ENCODE results near the gene CENPS.

GRCh38 chr1:9755074-9755387, 68.7 kb downstream of the CLSTN1 start:
- PRO-cap: no peak

DNA sequence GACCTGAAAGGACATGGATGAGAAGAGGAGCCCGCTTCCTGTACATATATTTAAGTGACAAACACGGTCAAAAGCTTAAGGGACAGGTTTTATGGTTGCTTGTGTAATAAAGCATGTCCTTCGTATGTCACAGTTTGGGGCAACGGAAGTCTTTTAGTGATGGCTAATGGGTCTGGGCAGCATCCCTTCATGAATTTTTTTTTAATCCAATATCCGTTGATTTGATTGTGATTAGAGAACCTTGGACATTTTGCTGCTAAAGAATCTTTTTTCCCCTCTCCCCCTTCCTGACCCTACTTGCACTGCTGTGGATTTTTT, 30.3 kb upstream of the KIF1B start:
- PRO-cap: no peak

- PRO-cap: no peak
Measured at GRCh38 chr1:10280500-10280805, 70.1 kb downstream of the KIF1B start.

- PRO-cap: bidirectional peak, plus-strand start at chr1:10430755, minus-strand start at chr1:10430675
Measured at GRCh38 chr1:10430128-10431362, at the start of gene CENPS. Gene CENPS (plus strand): TSS chr1:10430433.

GRCh38 chr1:10540487-10540913, 65.8 kb downstream of the PEX14 start:
- PRO-cap: no peak

DNA sequence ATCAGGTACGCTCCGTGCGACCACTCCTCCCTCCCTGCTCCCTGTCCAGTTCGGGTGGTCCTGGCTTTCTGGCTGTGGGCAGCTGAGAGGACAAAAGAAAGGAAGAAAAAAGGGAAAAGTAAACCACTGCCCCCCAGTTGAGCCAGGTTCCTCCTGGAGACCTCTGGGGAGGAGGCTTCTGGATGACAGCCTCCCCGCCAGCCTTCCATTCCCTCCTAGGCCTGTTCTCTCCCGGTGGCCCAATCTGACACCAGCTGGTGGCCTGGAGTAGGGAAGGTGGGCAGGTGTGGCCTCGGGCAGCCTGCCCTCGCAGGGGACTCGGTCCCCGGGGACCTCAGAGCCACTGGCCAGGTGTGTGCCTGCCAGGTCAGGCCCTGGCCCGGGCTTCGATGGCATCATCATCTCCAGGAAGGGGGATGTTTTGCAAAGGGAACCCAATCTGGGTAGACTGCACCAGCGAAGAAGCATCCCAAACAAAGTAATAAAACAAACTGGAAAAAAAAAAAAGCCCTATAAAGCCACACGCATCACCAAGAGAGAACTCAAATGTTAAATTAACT, 159.0 kb downstream of the CASZ1 start:
- PRO-cap: no peak

- PRO-cap: no peak
Measured at GRCh38 chr1:10638660-10639778, 157.4 kb downstream of the CASZ1 start.

DNA sequence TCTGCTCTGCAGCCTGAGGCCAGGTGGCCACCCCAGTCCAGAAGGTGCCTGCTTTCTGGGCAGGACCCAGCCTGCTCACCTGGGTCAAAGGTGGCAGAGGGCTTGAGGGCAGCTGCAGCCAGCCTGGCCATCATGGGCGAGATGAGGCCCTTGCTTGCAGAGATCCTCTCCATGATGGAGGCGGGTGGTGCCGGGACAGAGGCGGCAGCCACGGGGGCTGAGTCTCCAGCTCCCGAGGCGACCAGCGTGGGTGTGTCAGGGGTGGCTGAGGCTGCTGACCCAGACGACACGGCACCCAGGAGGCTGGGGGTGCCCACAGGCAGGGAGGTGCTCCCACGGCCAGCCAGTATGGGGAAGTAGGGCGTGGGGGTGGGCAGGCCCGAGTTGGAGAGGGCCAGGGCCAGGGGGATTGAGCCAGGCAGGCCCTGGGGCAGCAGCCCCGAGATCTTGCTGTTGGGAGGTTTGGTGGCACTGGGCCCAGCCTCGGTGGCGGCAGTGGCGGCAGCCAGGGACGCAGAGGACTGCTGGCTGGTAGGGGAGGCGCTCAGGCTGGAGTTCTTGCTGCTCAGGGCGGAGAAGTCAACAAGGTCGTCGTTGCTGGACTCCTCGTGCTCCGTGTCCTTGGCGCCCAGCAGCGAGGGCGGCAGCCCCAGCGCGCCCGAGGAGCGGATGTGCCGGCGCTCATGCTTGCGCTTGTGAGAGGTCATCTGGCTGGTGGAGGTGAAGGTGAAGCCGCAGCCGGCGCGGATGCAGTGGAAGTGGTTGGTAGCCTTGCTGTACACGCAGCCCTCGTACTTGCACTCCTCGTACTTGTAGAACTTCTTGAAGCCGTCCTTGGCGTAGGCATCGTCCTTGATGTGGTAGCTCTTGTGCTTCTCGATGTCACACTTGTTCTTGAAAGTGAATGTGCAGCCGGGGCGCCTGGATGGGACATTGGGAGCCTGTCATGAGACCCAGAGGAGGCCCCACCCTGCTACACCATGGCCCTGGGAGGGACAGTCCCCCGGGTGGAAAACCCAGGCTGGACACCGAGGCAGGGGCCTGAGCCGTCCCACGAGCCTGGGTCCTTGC, 142.8 kb downstream of the CASZ1 start:
- PRO-cap: no peak

GRCh38 chr1:10668010-10668770, 128.3 kb downstream of the CASZ1 start:
- PRO-cap: no peak

- PRO-cap: no peak
Measured at GRCh38 chr1:10677021-10677933, 119.2 kb downstream of the CASZ1 start.

DNA sequence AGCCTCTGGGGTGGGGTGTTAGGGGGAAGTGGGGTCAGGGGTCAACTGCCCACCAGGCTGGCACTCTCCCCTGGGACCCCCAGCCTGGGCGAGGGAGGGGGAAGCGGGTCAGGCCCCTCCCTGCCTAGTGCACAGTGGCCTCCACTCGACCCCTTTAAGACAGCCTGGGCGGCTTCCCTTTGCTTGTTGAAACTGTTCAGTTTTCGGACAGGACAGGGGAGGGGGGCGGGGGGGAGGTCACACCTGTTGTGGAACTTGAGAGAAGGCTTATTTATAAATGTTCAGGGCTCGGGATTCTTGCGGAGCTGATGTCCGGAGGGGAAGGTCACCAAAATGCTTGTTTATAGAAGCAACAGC, 59.6 kb upstream of the CASZ1 start:
- PRO-cap: no peak

GRCh38 chr1:10980685-10981351, 1.1 kb downstream of the C1orf127 start:
- PRO-cap: no peak

- PRO-cap: no peak
Measured at GRCh38 chr1:11022839-11024079, 10.8 kb downstream of the TARDBP start.

DNA sequence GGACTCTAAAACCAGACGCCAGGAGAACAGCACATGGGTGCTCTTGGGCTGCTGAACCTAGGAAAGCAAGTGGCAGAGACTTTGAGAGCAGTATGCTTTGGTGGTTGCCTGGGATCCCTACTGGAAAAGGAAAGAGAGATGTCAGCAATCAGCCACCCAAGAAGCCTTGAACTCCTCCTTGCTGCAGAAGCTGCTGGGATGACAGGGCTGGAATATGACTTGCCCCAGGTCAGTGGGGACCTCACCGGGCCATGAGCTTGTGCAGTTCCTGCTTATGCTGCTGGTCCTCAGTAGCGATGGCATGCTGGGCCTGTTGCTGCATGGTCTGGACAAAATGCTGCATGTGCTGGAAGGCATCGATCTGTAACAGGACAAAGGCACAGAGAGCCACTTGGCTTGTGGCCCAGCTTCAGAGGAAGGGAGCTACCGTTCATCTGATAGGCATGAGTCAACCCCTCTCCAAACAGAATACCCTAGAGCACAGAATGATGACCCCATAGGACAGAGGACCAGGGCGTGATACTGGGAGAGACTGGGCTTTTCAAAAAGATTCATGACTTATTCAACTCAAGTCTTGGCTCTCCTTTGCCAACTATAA, 34.5 kb upstream of the EXOSC10 start:
- PRO-cap: no peak

DNA sequence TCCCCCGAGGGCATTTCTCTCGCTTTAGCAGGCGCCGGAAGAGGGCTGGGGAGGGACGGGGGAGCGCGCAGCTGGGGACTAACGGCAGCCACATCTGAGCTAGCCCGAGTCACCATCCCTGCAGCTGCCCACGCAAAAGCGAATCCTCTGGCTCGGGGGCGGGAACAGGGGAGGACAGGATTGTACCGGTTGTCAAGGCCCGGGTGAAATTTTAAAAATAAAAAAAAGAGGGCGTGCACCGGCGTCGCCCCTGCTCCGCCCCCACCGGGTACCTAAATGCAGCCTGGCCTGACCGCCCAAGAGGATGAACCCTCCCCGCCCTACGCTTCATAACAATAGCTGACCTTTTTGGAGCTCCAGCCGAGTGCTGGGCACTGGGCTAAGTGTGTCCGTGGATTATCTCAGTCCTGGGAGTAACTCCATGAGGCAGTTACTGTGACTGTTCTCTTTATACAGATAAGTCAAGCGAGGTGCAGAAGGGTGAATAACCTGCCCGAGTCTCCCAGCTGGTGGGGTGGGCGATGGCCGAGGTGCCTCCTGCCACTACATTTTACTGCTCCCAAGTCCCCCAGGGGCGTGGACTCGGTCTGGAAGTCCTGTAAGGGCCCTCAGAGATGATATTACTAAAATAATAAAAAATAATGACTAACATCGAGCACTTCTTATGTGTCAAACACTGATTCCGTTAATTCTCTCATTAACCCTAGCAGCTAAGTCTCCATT, 607 bp upstream of the MAD2L2 start:
- PRO-cap: no peak

DNA sequence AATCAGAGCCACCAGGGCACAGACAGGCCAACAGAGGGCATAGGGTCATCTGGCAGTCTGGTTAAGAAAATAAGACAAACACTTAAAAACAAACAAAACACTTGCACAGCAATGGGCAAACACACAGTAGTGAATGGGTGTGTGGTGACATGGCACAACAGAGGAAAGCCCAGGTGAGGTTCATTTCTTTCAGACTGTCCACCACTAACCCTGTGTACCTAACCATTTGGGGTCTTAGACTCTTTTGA, 1.4 kb downstream of the MTHFR start:
- PRO-cap: no peak

DNA sequence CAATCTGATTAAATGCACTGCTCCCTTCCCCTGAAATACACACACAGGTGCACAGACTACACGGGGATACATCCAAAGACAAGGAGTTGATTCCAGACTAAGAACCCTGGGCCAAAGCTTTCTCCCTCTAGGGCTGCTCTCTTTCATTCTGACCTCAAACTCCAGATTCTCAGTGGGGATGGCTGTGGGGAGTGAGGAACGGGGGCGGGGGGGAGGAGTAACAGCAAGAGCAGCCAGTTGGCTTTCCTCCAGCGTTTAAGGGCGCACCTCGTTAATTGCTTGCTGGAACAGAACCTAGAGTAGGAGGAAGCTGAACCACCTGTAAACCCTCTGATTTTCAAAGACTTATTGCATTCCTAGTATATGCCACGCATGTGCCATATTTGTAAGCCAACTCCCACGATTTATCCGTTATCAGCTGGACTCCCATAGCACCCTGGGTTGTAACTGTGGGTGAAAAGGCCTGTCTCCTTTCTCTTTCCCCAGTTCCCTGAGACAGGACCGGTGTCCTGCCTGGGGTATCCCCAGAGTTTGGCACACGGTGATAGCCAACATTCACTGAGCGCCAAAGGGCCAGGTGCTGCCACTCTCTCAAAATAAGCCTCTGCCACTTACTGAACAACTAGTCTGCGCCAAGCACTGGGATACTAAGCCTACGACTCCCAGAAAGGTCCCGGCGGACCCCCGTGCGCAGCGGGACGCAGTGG, 879 bp downstream of the MTHFR start:
- PRO-cap: bidirectional peak, plus-strand start at position 290 of the sequence, minus-strand start at position 145 of the sequence

DNA sequence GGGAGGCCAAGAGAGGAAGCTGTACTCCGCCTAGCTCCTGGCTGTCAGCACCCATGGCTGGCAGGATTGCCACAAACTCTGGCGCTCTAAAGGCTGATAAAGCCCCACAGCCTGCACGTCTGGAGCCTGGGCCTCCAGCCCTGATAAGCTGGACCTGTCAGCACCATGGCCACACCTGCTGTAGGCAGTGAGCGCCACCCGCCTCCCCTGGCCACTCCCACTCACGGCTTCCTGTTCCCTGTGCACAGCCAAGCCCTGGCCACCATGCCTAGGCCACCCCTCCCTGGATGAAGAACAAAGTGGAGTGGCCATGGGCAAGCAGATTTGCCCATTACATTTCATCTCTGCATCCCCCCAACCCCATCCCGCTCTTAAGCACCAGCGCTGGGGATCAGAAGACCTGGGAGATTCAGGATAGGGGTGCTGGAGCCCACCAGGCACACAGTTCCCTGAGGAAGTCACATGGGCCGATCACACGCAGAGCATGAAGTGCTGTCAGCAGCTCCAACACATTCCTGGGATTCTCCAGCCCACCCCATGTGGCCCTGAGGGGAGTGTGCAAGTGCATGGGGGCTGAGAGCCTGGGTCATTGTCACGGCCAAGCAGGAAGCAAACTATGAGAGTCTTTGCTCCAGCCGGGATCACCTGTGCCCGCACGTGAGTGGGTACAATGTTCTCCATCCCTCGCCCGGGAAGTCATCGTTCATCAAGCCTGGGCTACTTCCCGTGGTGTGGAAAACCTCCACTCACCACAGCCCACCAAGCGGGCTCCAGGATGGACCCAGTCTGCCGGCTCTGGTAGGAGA, 24.4 kb upstream of the NPPB start:
- PRO-cap: no peak

- PRO-cap: no peak
Measured at GRCh38 chr1:11885867-11886606, 27.3 kb upstream of the NPPB start.

- PRO-cap: no peak
Measured at GRCh38 chr1:11974528-11975322, 5.5 kb upstream of the MFN2 start.

Data from Metastatic Pancreatic Carcinoma in the Ovary (tissue), 1 donor.